ENCODE data around the genes MAGED2, ALAS2 and PAGE5.

DNA sequence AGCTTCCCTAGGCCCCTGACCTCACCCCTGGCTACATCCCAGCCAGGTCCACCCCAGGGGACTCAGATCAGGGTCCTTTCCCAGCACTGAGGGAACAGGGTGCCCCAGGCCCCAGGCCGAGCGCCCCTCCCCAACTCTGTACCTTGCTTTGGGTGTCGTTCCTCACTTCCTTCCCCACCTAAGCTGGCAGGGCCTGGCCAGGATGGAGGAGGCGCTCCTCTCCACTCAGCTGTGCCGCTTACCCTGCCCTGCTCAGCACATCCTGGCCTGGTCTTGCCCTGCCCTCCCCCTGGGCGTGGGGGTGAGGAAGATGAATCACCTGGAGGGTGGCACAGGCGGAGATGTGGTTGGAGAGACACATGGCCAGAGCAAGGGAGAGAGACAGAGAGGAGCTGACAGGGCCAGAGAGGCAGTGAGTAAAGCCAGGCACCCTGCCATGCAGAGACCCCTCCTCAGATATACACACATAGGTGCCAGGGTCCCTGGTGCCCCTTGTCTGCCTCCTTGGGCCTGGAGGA is 21.6 kb downstream of the FGD1 start:
- CAGE, long polyA plus RNA = no peak
- RRBS = no CpG with 5 or more reads among the region's 7 CpGs

GRCh38 chrX:54483004-54483685 is 12.9 kb downstream of the FGD1 start:
- CAGE, long polyA plus RNA = no peak
- RRBS = no CpG with 5 or more reads among the region's 20 CpGs

DNA sequence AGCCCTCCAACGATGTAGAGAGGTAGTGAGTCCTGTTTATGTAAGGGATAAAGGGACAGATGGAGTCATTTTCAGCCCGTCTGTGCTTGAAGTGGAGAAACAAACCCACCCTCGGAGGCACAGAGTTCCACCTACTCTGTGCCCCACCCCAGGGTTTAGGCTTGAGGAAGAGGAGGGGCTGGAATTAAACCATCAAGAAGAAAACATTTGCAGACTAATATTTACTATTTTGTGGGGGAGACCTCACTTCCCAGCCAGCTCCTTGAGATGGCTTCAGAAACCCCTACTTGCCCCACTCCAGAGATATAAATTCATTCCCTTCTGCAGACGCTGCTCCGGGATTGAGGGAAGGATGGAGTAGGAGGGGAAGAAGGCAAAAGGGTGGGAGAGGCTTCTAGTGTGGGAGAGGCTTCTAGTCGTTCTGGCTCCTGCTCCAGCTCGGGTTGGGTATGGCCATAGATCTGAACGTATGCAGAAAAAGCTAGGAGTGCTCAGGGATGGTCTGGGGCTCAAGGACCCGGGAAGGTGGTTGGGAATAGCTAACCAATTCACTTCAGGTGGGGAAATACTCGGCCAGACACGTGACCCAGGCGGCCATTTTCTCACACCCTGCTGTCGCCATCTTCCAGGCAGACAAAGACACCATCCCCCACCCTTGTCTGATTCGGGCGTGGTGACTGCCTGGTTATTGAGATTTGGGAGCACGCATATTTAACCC is 632 bp upstream of the GNL3L start:
- CAGE, long polyA plus RNA = no peak
- RRBS = no CpG with 5 or more reads among the region's 16 CpGs

GRCh38 chrX:54807343-54807835 is at the start of gene MAGED2:
Gene MAGED2, plus strand, starts transcription at chrX:54807745.
- CAGE, long polyA plus RNA = no peak
- RRBS = no CpG with 5 or more reads among the region's 12 CpGs

DNA sequence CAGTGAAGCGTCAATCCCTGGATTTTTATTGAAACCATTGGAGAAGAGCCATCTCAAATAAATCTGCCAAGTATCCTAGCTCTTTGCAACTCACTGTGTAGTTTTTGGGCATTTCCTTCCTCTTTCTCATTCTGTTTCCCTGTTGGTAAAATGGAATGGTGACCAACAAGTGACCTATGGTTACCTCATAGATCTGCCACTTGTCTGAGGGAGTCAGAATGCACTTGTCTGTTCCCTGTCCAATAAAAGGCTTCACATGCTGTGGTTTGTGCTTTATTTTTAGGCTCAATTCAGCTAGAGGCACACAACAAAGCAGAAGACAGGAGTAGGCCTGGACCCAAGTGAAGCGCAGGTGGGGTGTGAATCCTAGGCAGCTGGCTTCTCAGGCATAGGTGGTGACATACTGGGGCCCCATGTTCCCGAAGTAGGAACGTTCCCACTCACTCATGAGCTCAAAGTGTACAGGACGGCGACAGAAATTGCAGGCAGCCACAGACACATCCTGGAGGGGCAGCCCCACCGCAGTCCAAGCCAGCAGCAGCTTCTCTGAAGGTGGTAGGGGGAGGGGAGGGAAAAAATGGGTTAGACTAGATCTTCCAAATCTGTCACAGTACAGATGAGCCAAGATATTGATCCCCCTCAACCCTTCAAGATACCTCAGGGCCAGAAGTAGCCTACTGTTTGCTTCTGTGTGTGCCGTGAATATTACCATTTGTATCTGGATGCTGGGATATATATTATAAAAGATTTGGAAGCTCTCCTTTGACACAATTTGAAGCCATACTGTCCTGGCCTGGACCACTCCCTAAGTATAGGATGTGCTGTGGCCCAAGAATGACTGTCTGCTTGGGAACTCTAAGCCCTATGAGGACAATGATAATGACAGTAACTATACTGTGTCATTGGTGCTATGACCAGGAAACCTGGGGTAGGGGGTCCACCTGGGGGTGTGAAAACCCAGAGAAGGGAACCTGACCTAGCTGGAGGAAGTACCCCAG is 8.9 kb downstream of the APEX2 start:
- CAGE, long polyA plus RNA = no peak
- RRBS = no CpG with 5 or more reads among the region's 8 CpGs

- CAGE, long polyA plus RNA = no peak
- RRBS = no CpG with 5 or more reads among the region's 4 CpGs
Measured at GRCh38 chrX:55030778-55031437, at the start of gene ALAS2. Gene ALAS2, minus strand, starts transcription at chrX:55030977.

DNA sequence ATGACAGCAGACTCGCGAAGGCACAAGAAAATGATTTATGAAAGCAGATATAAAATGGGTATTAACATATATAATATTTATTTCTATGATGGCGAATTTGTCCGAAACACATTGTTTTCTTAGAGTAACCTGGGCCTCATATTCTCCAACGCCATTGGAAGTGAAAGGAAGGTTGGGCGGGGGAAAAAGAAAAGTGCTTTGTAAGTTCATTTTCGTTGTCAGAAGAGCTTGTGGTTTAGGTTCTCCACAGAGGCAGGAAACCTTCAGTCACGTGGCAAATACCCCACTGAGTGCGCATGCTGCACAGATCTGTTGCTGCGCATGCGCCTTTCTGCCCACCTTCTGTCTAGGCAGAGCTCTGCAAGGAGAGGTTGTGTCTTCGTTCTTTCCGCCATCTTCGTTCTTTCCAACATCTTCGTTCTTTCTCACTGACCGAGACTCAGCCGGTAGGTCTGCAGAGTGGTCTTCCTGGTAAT is at the start of gene PAGE5:
TSS of gene PAGE5 (plus strand) at position 340 of the 476 bp plus-strand sequence.
- CAGE, long polyA plus RNA = no peak
- RRBS = no CpG with 5 or more reads among the region's 17 CpGs

GRCh38 chrX:55279932-55280251 is 15.2 kb upstream of the PAGE3 start:
- CAGE, long polyA plus RNA = no peak
- RRBS = no CpG with 5 or more reads among the region's 10 CpGs

DNA sequence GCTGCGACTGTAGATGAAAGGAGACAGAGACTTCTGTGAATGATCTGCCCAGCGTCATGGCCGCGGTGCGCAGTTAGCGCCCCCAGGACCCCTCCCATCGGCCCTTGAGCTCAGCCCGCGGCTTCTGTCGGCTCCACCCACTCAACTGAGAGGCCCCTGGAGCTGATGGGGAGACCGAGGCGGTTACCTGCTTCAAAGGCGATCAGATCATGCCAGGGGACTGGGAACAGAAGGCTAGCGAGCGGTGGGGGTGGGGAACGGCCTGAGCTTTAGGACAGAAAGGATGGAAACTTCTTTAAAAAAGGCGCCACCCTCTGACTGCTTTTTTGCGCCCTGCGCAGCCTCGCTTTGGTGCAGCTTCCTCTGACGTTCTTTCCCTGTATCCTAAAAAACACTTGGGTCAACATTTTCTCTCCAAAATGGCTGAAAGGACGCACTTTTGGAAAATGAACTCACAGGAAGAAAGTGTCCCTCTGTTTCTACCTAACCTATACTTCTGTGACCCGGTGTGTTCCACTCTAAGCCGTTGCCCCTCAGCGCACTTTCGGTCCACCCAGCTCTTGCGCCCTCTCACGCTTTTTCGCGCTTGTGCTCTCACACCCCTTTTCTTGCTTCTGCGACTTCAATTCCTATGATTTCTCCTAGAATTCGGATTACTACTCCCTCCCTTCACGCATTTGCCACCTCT is 522 bp downstream of the USP51 start:
- CAGE, long polyA plus RNA = no peak
- RRBS = no CpG with 5 or more reads among the region's 33 CpGs

DNA sequence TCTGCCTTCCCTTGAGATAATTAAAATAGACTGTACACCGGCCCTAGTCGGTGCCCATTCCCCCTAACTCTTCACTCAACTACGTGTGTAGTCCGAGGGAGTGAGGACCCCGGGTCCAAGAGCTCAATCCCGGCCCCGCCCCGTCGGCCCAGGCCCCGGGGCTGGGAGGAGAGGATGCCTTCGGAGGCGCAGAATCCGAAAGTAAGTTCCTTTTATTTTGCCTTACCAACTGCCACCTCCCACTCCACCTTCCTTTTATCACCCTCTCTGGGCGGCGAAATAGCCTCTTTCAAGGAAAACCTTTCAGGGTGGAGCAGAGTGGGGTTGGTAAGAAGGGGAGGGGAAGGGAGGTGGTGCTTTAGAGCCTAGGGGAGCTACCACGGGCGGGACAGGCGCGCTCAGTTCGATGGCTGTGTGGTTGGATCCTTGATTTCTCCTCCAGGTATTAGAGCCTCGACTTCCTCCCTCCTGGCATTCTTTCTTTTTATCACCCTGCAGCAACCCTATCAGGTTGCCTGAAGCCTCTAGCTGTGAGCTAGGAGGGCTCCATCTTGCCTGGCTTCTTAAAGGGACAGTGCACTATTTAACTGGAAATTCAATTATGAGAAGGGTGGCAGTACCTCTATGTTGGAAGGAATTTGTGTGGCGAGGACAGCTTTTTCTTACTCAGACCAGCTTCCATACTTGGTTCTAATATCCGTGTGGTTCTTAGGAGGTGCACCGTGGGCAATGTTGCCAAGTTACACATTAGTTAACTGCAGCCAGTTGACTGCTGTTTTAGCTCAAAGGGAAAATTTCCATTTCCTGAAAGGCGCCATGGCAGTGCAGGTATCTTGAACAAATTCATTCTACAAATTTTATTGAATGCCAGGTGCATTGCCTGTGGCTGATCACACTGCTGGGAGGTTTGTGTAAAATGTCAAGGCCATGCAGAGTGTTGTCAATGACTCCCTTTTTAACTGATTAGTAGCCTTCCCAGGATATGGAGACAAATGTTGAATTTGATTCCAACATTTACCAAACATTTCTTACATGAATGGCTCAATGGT is 191.4 kb downstream of the RRAGB start:
- CAGE, long polyA plus RNA = no peak
- RRBS = 30% methylated on average over 5 of the region's 25 CpGs

DNA sequence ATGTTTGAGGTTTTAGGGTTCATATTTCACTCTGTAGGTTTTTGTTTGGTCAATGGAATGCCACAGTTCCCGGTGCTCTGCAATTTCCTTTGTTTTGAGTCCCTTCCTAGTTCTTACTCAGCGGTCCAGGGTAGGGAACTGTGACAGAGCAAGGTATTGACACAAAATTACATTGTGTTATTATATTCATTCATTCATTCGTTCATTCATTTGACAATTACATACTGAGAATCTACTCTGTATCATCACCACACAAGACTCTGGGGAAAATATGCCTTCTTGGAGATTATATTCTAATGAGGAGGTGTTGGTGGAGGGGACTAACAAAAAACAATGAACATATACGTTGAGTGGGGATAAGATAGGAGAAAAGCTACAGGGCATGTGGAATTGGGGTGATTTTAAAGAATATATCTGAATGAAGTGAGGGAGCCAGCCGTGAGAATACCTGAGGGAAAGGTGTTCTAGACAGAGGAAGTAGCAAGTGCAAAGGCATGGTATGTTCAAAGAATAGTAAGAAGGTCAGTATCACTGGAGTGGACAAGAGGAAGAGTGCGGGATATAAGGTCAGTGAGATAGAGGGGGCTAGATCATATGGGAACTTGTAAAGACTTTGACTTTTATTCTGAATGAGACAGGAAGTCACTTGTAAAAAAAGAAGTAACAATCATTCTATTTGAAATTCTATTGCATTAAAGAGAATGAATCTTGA is 192.6 kb downstream of the RRAGB start:
- CAGE, long polyA plus RNA = no peak
- RRBS = no CpG with 5 or more reads among the region's 6 CpGs

GRCh38 chrX:55960237-55960752 is 242.7 kb downstream of the RRAGB start:
- CAGE, long polyA plus RNA = no peak
- RRBS = no CpG with 5 or more reads among the region's 6 CpGs

- CAGE, long polyA plus RNA = no peak
- RRBS = no CpG with 5 or more reads among the region's 9 CpGs
Measured at GRCh38 chrX:56494751-56495348, 68.6 kb upstream of the UBQLN2 start.

DNA sequence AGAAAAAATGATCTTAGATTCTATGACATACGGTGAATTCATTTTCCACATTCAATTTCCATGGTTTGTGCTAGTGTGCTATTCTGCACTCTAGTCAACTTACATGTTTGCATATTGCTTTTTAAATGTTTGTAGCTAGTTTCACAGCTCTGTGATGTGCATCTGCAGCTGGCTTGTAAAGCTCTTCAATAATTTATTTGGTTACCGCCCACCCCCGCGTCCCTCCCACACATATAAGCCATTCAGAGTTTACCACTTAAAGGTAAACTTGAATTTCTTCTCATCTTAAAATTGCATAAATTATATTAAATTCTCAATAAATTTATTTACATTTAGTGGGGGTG is 320 bp upstream of the NBDY start:
- CAGE, long polyA plus RNA = no peak
- RRBS = no CpG with 5 or more reads among the region's 4 CpGs

DNA sequence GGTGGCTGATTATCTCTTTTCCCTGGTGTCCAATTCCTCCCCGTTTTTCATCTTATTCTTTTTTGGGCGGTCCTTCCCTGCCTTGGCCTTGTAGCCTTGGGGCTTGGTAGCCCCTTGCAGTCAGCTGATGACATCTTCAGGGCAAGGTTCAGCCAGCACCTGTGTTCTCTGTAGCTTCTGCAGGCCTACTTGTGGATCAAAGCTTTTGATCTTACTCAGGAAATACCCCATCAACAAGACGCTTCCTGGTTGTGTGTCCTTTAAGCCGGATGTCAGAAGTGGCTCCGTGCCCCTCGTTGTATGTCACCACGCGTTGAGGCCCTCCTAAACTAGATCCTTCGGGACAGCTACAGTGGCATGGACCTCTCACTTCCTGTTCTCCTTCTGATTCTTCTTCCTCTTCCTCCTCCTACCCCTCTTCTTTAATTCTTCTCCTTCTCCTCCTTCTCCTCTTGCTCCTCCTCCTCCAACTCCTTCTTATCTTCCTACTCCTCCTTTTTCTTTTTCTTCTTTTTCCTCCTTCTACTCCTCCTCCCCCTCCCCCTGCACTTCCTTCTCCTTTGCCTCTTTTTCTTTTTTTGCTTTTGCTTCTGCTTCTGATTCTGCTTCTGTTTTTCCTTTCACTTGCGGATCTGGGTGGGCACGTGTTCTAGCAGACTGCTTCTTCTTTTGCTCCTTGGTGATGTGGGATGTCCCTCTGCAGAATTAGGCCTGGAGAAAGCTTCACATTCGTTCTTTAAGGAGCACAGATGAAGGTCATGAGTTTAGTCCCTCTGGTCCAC is 36.4 kb downstream of the NBDY start:
- CAGE, long polyA plus RNA = no peak
- RRBS = no CpG with 5 or more reads among the region's 12 CpGs

GRCh38 chrX:57593677-57594573 is 2.1 kb downstream of the ZXDB start:
- CAGE, long polyA plus RNA = no peak
- RRBS = no CpG with 5 or more reads among the region's 12 CpGs

DNA sequence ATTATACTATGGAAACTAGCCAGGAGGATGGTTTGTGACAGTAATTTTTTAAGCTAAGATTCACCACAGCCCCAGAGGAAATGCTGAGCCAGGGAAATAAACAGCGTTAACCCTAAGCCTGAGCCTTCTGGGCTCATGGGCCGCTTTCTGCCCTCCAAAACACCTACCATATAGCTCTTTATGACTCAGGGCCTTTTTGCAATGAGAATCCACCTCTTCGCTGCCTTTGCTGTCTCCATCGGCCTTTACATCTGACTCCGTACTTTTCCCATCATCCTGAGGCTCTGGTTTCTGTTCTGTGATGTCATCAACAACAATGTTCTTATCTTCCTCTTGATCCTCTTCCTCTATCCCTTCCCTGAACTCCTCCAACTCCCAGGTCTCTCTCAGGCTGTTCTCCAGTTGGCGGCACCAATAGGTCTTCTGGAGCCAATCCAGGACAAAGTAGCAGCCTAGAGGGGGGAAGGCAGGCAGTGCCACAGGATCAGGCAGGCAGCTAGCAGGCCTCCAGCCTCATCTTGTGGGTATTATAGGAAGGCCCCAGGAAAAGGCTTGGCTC is 5.1 kb downstream of the LAS1L start:
- CAGE, long polyA plus RNA = no peak
- RRBS = no CpG with 5 or more reads among the region's 6 CpGs

DNA sequence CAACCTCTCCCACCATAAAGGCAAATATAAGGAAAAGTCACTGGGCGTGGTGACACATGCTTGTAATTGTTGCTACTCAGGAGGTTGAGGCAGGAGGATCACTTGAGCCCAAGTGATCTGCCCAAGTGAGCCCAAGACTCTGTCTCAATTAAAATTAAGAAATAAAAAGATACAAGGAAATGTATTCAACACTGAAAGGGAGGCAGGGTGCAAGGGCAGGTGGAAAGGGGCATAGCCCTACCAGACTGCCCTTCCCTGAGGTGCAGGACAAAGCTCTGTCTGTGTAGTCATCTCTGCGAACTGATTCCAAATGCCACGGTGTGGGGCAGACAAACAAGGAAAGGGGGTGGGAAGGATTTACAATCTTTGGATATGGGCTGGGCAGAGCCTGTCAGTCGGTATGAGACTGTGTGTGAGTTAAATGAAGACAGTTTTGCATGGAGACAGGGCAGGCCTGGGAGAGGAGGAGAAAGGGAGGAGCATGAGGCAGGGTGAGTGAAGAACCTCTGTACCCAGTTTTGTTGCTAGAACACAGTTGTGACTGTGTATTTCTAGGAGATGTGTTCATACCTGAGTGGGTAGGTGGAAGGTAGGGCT is 59.6 kb upstream of the MSN start:
- CAGE, long polyA plus RNA = no peak
- RRBS = no CpG with 5 or more reads among the region's 4 CpGs

DNA sequence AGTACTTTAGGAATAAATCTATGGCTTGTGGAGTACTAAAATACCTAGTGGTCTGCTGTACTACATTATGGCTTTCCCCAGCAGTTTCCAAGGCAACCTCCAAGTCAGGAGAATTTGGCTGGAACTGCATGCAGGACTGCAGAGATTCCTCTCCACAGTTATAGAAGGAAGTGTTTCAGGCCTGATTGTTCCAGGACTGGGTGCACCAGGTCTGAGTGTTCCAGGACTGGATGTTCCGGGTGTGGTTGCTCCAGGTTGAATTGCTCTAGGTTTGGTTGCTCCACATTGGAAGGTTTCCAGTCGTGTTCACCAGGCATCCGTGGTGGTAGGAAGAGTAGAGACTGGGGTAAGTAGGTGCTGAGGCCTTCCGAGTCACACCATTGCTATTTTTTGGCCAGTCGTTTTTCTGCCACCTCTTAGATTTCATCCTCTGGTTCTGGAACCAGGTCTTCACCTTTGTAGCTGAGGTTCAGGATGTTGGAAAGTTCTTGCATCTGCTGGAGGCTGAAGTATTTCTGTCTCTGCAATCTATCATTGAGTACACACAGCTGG is 105.4 kb downstream of the MSN start:
- CAGE, long polyA plus RNA = no peak
- RRBS = no CpG with 5 or more reads among the region's 5 CpGs

GRCh38 chrX:68079062-68079849 is 354.0 kb downstream of the OPHN1 start:
- CAGE, long polyA plus RNA = no peak
- RRBS = no CpG with 5 or more reads among the region's 4 CpGs

Data from mammary epithelial cell (primary cell).